ENCODE measurements around a stretch of chr10.

GRCh38 chr10:71235337-71235802, 23.0 kb downstream of the UNC5B start:
- PRO-cap = no peak
- RAMPAGE, long total RNA = no peak

DNA sequence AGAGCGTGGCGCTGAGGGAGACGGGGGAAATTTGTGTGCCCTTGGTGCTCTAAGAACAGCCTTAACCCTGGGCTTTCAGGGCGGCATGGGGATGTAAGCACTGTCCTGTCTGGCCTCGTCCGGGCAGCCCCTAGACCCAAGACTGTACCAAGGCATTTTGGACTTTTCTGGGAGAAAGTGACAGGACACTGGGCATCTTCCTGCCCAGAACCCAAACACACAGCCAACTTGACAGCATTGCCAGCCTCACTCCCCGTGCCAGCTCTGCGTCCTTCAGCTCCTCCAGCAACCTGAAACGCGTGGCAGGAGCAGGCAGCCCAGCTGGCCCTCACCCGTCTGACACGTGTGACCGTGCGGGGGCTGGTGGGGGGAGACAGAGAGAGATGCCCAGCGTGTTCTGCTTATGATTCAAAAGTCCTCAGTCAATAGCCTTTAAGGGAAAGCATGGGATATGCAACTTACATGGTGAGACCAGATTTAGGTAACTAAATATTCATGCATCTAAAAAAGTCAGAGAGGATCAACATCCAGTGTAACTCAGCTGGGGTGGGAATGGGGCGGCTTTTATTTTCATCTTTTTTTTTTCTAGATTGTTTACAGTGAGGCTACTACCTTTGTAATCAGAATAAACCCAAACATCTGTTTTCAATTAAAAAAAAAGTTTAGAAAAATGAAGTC, 50.3 kb upstream of the SLC29A3 start:
- PRO-cap = no peak
- RAMPAGE, long total RNA = no peak

GRCh38 chr10:71475147-71475513, 78.4 kb downstream of the CDH23 start:
- PRO-cap = no peak
- RAMPAGE, long total RNA = no peak

- PRO-cap = no peak
- RAMPAGE, long total RNA = no peak
Observed at GRCh38 chr10:71547880-71548627, 151.3 kb downstream of the CDH23 start.

DNA sequence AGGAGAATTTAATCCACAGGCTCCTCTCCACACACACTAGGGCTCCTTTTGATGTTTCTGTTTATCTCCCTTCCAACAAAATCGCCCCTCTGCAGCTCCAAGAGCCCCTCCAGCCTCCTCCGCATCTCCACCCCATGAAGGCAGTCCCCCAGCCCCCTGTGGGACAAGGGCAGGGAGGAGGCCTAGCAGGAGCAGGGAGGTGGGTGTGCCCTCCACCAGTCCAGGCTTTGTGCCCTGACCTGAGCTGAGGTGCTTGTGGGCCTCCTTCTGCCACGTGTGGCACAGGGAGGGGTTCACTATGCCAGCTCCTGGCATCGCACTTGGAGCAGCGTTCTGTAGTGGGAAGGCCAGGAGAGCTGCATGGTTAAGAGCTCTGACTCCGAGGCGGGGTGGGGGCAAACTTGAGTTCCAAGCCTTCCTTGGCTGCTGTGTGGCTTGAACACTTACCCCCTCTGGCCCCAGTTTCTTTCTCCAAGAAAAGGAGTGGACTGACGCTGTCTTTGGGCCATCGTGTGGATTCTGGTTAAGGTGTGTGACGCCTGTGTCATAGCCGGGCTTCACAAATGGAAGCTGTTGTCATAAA, 80.3 kb downstream of the C10orf105 start:
- PRO-cap = no peak
- RAMPAGE, long total RNA = no peak

- PRO-cap = no peak
- RAMPAGE, long total RNA = no peak
Observed at GRCh38 chr10:71770678-71771934, 2.2 kb downstream of the VSIR start.

DNA sequence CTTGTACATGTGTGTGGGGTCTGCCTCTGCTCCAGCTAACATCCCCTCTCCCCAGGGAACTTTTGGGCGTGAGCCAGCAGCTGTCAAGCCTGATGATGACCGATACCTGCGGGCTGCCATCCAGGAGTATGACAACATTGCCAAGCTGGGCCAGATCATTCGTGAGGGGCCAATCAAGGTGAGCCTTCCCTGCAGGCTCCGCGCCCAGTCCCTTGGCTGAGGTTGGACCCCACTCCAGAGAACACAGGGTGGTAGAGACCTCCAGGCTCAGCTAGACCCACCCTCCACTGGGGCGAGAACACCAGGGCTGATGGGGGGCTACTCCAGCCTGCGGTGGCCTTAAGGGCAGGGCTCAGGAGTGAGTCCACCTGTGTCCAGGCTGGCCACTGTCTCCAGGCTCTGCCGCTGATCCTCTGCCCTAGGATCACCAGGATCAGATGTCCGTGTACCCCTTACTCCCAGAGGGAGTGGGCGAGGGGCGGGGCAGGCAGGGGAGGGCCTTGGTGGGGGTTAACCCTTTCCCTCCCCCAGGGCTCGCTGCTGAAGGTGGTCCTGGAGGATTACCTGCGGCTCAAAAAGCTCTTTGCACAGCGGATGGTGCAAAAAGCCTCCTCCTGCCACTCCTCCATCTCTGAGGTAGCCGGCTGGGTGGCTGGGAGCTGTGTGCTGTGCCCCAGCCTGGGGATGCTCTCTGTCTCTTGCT, 38.2 kb downstream of the PSAP start:
- PRO-cap = no peak
- RAMPAGE, long total RNA = no peak

DNA sequence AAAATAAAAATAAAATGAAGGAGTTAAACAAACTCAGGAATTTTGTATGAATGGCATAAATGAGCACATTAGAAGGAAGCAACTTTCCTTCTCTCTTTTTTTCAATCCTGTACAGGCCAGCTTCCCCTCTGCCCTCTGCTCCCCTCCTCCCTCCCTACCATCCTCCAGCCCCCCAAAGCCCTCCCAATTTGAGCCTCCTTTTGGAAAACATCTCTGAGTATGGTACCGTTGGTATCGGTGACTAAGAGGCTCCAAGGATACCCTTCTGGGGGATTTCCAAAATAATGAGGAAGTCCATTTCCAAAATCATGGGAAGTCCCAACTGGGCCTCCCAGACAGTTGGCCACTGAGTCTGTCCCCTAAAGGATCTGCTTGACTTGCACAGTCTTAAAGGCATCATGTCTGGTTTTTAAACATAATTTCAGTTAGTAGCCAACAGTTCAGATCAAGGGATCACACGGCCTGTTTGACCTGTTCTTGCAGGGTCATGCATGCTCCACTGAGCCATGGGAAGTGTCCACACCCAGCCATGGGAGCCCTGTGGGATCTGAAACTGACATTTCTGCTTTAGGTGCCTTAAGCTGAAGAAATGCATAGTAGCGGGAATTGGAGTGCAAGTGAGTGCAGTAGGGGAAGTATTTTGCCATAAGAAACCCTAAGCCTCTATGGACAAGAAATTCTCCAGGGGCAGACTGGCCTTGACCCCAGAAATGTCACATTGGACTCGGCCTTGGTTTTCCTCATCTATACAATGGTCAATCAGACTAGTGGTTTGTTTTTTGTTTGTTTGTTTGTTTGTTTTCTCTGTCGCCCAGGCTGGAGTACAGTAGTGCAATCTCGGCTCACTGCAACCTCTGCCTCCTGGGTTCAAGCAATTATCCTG, 39.1 kb upstream of the PSAP start:
- PRO-cap = no peak
- RAMPAGE, long total RNA = no peak

DNA sequence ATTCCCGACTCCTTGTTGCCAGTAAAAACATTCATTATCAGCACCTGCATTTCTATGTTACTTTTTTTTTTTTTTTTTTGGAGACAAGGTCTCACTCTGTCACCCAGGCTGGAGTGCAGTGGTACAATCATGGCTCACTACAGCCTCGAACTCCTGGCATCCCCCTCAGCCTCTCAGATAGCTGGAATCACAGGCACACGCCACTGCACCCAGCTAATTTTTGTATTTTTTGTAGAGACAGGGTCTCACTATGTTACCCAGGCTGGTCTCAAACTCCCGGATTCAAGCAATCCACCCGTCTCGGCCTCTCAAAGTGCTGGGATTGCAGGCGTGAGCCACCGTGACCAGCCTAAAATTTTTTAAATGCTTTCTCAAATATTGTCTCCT, 18.9 kb downstream of the SPOCK2 start:
- PRO-cap = no peak
- RAMPAGE, long total RNA = no peak

- PRO-cap = no peak
- RAMPAGE, long total RNA = no peak
Observed at GRCh38 chr10:72196748-72197137, 19.1 kb upstream of the ANAPC16 start.

GRCh38 chr10:72238410-72239090, 22.5 kb upstream of the ASCC1 start:
- PRO-cap = no peak
- RAMPAGE, long total RNA = no peak

- PRO-cap = no peak
- RAMPAGE, long total RNA = no peak
Observed at GRCh38 chr10:72257091-72257443, 16.7 kb upstream of the DDIT4 start.

GRCh38 chr10:72272517-72273221, 1.1 kb upstream of the DDIT4 start:
- PRO-cap = bidirectional peak, plus-strand start at chr10:72273106, minus-strand start at chr10:72272856
- RAMPAGE, long total RNA = no peak

DNA sequence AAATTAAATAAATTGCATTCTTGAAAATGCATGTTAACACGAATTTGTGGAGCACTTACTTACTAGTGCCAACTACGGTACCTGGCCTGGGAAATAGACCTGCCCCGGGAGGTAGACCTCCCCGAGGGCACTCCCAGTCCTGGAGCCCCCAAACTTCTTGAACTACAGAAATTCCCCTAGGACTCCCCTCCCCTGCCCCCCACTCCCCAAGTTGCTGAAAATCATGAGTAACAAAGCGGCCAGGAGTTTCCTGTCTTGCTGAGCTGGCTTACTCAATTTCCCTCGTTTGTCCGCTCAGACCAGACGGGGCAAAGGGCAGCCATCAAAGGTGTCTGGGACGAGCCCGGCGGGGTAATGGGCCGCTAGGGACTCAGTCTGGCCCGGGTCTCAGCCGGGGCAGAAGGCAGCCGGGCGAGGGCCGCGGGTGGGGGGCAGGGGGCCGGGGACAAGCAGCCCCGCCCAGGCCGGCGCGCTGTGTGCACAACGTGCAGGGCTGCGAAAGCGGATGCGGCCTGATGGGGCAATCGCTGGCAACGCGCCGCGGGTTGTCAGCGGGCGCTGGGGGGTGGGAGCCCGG, 35.4 kb downstream of the DNAJB12 start:
- PRO-cap = bidirectional peak, plus-strand start outside the sequence, minus-strand start at position 517 of the sequence
- RAMPAGE, long total RNA = no peak

- PRO-cap = no peak
- RAMPAGE, long total RNA = no peak
Observed at GRCh38 chr10:72523693-72524329, 102.1 kb downstream of the MICU1 start.

DNA sequence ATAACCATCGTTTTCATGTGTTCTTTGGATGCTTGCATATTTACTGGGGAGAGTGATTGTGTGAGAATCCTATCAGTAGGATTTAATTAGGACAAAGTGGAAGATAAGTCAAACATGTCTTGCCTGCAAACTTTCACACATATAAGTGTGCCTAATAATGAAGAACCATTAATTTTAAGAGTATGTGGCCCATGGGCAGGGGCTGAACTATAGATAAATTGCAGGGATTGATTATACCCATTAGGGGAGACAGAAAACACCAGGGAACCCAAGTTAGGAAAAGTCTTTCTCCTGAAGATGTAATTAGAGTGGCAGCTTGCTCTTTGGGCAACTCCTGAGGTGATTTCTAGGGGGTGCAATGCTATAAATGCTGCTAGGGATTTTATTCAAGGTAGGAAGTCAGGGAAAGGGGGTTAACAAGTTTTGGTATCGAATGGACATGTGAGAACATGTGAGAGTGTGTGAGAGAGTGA, 50.6 kb downstream of the MCU start:
- PRO-cap = no peak
- RAMPAGE, long total RNA = no peak

DNA sequence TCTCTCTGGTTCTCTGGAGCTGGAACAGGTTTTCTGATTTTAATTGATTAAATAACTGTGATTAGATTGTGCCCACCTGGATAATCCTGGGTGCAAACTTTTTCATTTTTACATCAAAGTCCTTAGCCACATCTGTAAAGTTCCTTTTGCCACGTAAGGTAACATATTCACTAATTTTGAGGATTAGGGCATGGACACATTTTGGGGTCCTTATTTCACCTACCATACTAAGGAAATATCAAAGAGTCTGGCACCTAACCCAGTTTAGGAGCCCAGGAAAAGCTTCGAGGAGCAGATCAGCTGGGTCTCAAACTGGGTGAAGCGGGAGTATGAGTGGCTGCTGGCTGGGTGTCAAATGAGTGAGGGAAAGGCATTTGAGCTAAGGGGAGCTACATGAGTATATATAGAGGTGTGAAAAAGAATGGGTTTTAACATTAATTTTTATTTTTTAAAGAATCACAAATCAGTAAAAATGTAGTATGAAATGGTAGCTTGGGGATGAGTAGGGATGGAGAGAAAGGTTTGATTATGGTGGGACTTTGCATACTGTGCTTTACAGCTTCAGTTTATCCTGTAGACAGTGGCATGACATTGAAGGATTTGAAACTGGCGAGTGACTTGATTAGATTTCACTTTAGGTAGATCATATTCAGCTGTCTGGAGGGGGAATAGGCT, 71.3 kb downstream of the MCU start:
- PRO-cap = no peak
- RAMPAGE, long total RNA = no peak

GRCh38 chr10:72777013-72777493, 85.1 kb downstream of the MCU start:
- PRO-cap = no peak
- RAMPAGE, long total RNA = no peak

DNA sequence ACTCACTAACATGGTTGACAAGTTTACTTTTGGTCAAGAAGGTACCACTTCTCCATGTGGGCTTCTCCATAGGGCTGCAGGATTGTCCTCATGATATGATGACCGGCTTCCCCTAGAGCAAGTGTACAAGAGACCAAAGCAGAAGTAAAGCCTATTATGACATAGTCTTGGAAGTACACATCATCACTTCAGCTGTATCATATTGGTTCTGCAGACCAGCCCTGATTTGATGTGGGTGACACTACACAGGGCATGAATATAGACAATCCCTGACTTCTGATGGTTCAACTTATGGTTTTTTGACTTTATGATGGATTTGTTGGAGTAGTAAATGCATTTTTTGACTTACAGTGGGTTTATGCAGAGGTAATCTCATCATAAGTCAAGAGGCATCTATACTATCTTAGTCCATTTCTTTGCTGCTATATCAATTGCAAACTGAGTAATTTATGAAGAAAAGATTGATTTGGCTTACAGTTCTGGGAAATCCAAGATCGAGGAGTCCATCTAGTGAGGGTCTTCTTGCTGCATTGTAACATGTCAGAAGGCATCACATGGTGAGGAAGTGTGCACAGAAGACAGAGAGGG, 45.6 kb upstream of the OIT3 start:
- PRO-cap = no peak
- RAMPAGE, long total RNA = no peak

- PRO-cap = no peak
- RAMPAGE, long total RNA = no peak
Observed at GRCh38 chr10:73113660-73113861, 3.3 kb downstream of the NUDT13 start.